ENCODE data around the genes PTGR1, DNAJC25 and SHOC1.

DNA sequence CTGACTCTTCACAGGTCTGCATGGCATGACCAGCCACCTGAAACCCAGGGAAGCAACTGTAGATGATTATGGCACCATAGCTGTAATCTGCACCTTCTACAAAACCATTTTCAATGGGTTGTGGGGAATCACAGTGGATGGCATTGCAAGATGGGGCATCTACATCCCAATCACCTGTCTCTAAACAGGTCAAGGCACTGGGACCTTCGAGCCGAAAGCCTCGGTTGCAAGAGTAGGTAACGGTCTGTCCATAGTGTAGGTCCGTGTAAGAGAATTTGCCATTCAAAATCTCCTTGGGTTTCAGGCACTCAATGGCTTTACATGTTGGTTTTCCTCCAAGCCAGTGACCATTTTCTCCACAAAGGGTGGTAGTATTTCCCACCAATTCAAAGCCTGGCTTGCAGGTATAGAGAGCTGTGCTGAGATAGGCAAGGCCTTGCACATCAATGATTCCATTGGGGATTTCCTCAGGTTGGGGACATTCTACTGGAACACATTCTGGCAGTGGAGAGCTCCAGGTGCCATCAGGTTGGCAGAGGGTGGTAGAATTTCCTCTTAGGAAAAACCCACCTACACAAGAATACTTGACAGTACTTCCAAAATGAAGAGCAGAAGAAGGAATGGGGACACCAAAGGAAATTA is 70.3 kb upstream of the TXNDC8 start:
- PRO-cap, 2 experiments: no peak in any of the 2 experiments

DNA sequence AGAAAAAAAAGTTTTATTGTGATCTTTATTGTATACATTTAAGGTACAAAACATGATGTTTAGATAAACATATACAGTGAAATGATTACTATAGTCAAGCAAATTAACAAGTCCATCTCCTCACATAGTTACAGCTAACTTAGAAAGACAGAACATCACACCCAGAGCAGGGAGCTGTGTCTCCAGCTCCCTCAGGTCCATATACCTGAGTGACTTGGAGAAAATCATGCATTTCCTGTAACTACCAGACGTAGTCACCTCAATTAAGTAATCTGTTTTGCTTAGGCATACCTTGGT is 75.9 kb downstream of the MUSK start:
- PRO-cap, 2 experiments: no peak in any of the 2 experiments

DNA sequence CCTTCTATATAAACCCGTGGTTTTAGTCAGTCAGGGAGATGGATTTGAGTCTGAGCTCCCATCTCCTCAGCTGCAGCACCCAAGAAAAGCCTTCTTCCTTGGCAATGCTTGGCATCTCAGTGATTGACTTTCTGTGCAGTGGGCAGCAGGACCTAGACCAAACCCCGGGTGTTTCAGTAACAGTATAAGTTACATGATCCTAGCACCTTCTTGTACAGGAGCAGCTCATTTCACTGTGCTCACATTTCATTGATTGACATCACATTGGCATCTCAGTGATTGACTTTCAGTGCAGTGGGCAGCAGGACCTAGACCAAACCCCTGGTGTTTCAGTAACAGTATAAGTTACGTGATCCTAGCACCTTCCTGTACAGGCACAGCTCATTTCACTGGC is 129.1 kb downstream of the LPAR1 start:
- PRO-cap, 2 experiments: no peak in any of the 2 experiments

- PRO-cap, 2 experiments: no peak in any of the 2 experiments
Measured at GRCh38 chr9:110928534-110929217, 109.6 kb downstream of the LPAR1 start.

- PRO-cap, 2 experiments: no peak in any of the 2 experiments
Measured at GRCh38 chr9:111036866-111037165, 1.5 kb downstream of the LPAR1 start.

- PRO-cap, 2 experiments: no peak in any of the 2 experiments
Measured at GRCh38 chr9:111076709-111076908, 38.3 kb upstream of the LPAR1 start.

GRCh38 chr9:111108944-111109334 is 70.7 kb upstream of the LPAR1 start:
- PRO-cap, 2 experiments: no peak in any of the 2 experiments

DNA sequence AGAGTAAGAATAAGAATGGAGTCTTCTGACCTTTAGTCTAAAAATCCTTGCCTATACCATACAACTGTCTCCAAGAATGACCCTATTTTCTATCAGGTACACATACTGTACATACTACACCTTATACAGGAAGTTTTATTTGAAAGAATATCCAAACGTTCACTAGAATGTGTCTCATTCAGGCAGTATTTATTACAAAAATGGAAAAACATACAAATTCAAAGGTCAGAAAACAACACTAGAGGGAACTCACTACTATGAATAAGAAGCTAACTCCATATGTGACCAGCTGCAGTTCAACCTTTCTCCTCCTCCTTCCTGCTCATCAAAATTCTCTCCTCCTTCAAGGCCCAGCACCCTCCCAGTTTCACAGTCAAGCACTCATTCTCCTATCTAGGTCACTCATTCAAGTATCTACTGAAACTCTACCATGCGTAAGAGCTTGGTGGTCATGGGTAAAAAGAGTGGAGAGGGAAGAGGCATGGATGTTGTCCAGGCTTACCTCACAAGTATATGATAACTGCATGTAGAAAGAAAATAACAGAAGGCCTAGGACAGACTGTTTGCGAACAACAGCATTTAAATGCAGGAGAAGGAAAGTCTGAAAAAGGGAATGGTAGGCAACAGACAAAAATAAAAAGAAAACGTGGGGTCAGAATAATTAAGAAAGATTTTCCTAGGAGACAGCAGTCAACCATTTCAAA is 27.7 kb downstream of the ECPAS start:
- PRO-cap, 2 experiments: no peak in any of the 2 experiments

- PRO-cap, 2 experiments: no peak in any of the 2 experiments
Measured at GRCh38 chr9:111598604-111598974, 858 bp downstream of the PTGR1 start.

DNA sequence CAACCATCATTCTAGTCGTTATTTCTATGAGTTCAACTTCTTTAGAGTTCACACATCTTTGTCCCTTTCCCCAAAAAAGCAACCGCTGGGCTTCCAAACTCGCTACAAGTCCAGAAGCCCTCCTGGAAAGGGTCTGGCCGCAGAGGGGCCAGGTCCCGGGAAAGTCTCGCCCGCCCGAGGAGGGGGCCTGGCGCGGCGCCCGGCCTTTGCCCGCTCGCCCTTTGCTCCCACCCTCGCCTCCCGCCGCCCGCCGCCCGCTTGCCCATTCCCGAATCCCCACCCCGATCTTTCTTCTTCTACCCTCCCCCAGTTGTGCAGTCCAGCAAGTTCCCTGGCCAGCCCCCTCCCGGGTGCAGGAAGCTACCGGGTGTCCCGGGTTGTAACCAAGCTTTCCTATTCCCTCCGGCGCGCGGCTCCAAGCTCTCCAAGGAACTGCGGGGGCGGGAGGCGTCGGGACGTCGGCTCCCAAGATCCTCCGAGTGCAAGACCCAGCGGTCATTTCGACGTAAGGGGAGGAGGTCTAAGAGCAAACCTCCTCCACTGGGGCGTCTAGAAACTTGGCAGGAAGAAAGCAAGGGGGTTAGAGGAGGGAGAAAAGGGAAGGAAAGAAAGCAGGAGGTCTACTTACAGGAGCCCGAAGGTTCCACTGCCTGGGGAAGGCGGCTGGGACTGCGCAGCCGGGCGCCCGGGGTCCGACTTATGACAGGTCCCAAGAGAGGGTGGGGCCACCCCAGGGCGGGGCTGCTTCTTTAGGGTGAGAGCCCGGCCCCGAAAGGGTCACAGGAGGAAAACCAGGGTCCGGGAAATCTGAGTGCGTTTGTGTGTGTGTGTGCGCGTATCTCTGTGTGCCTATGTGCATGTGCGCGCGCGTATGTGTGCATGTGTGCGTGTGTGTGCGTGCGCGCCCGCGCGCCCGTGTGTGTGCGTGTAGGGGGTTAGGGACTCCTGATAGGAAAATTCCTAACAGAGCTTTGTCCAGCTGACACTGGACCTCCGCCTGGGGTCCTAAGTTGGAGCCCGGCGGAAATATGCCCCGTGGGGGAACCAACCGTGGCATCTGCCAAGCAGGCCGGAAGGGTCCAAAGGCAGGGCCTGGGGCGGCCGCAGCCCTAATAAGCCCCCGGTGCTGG is at the start of gene PTGR1:
TSS of gene PTGR1 (minus strand) at position 673 of the 1,130 bp plus-strand sequence.
- PRO-cap, 2 experiments: peak in 2 of 2 experiments; most common plus-strand start position 427 of the sequence (in 1); most common minus-strand start position 395 of the sequence (in 1)

- PRO-cap, 2 experiments: peak in 2 of 2 experiments; most common plus-strand start chr9:111631369 (in 2); most common minus-strand start chr9:111631098 (in 1)
Measured at GRCh38 chr9:111630997-111632133, at the start of gene DNAJC25. DNAJC25 (plus strand) TSS chr9:111631334.

DNA sequence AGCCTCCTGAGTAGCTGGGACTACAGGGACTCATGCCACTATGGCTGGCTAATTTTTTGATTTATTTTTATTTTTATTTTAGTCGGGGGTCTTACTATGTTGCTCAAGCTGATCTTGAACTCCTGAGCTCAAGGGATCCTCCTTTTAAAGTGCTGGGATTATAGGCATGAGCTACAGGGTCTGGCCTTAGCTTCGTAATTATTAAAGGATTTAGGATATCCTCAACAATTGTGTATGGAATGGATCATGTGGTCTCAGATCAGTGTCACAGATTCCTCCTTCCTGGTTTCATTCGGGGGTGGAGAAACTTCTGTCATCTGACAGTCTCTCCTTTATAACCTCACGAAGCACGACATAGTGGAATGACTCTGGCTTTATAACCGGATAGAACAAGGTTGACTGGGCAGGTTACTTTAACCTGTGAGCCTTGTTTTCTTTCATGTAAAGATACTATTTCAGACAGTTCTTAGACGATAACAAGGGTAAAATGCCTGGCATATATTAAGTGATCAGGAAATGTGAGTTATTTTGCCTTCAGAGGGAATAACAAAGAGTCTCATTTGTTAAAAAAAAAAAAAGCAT is 4.4 kb upstream of the GNG10 start:
- PRO-cap, 2 experiments: no peak in any of the 2 experiments

DNA sequence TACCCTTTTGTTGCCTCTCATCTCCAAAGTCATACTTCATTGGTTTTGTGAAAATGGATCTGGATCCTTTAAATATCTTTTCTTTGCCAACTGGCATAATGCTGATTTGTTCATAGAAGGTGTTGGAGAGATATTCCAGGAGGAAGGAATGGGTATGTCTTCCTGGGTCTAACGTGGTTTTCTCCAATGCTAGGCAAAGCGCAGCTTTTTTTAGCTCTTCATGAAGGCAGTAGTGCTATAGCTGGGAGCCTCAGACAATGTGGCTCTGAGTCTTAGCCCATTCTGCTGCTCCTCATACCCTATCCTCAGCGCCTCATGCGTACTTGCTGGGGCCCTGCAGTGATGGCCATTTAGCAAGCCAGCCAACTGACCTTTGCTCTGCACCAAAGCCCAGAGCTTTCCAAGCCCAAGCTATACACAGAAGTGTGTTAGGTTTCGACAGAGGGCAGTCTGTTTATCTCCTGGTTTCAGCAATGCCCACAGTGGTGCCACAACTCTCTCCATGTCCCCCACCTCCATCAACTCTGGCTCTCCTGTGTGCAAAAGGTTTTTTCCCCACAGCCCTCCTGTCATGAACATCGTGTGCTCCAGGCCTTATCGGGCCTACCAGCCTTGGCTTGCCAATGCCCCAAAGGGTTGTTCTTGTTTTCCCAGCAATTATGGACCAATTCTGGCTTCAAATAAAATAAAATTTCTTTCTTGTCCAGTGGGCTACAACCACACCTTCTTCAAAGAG is 16.8 kb downstream of the GNG10 start:
- PRO-cap, 2 experiments: no peak in any of the 2 experiments

- PRO-cap, 2 experiments: peak in 1 of 2 experiments; most common plus-strand start chr9:111795079 (in 1)
Measured at GRCh38 chr9:111794754-111795368, at the start of gene SHOC1. SHOC1 (minus strand) TSS chr9:111794937.

DNA sequence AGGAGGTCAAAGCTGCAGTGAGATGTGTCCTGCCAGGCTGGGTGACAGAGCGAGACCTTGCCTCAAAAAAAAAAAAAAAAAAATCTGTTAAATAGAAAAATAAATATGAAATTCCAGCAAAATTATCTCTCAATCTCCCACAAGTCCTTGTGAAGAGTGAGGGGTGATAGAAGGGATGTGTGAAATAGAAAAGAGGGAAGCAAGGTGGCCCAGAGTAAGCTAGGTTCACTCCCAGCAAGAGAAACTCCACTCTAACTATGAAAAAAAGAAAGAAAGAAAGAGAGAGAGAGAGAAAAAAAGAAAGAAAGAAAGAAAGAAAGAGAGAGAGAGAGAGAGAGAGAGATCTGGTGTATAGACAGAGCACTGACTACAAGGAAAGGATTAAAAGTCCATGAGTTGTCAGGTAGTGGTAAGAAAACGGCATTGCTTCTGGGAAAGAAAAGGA is 88.8 kb downstream of the SUSD1 start:
- PRO-cap, 2 experiments: no peak in any of the 2 experiments

DNA sequence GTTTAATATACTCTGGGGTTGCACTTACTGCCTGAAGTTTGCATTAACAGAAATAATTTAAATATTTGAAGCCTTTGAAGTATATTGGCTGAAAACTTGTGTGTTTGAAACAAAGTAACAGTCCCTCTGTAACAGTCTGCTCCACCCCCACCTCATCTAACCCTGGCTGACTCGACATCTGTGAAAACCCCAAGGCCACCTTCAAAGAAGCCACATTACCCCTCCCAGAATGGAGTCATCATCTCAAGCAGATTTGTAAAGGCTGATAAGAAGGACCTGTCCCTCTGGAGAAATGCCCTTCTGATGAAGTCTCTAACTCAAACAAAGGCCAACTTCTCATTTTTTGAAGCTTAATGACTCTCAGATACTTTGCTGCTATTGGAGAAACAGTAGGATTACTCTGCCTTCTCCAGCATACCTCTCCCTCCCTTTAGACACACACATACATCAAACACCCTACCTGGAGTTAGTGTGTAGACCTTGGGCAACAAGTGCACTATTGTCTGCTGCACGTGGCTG is 5.2 kb upstream of the SUSD1 start:
- PRO-cap, 2 experiments: no peak in any of the 2 experiments

DNA sequence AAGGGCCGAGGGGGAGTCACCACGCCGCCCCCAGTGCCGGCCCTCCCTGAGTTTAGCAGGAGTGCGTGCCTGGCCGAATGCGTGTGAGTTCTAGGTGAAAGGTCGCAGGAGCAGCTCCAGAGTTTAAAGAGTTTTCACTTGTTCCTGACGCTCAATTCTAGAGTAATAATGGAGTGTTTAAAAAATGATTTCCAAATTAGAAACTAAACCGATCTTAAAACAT is 428 bp downstream of the HSDL2 start:
- PRO-cap, 2 experiments: no peak in any of the 2 experiments

DNA sequence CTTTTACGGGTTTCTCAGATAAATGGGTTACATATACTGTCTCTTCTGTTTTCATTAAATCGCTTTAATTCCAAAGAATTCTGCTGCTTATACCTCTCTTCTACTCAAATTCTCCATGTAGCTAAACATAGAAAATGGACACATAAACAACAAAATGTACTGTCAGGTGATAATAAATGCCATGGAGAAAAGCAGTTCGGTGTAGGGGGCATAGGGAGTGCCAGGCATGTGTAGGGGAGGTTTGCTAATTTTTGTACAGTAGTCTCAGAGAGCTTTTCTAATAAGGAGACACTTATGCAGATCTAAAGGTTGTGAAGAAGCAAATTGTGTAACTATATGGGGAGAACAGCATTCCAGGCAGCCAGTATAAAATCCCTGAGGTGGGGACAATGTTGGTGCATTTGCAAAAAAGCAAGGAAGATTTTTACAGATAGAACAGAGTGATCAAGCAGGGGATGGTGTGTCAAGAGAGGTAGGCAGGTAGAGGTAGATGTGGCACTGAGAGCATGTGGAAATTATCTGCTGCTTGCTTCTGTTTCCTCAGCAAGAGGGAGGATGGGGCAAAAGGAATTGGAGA is 24.0 kb downstream of the KIAA1958 start:
- PRO-cap, 2 experiments: no peak in any of the 2 experiments

DNA sequence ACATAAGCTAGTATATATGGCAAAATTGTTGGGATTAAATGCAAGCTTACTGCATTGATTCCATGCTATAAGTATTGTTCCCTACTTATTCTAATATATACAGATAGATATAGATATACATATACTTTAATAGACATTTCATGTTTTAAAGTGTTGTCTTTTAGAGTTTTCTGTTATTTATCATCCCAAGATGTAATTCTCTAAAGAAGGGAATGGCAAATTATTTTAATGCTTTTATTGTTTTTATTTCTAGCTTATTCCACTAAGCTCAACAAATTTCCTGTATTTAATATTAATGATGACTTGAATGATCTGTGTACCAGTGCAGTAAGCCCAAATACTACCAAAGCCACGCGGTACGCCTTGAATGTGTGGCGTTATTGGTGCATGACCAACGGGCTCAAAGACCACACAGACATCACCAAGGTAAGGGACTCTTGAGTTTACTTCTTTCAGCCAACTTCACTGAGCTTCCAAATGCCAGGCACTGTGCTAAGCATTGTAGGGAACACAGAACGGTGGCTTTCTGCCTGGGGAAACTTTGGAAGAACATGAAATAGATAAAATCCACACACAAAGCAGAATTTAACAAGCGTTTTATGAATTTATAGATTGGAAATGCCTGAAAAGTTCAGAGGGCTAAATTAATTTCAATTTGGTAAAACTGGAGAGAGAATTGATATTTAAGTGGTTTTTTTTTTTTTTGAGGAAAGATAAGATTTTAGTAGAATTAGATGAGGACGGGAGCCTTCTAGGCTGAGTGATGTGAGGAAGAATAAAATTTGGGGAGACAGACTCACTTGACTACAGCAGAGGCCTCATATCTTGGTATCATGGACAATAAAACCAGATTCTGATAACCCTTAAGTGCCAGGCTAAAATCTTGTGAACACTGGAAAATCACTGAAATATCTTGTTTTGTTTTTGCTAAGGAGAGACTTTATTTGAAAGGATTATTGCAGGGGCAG is 72.2 kb downstream of the INIP start:
- PRO-cap, 2 experiments: no peak in any of the 2 experiments

- PRO-cap, 2 experiments: no peak in any of the 2 experiments
Measured at GRCh38 chr9:112711123-112711610, 6.8 kb downstream of the INIP start.

All from Colon Carcinoma Metastatic in the Lung (tissue), 2 donors.